Left colon (tissue), 1 donor: ENCODE data around the gene ZNF324.

DNA sequence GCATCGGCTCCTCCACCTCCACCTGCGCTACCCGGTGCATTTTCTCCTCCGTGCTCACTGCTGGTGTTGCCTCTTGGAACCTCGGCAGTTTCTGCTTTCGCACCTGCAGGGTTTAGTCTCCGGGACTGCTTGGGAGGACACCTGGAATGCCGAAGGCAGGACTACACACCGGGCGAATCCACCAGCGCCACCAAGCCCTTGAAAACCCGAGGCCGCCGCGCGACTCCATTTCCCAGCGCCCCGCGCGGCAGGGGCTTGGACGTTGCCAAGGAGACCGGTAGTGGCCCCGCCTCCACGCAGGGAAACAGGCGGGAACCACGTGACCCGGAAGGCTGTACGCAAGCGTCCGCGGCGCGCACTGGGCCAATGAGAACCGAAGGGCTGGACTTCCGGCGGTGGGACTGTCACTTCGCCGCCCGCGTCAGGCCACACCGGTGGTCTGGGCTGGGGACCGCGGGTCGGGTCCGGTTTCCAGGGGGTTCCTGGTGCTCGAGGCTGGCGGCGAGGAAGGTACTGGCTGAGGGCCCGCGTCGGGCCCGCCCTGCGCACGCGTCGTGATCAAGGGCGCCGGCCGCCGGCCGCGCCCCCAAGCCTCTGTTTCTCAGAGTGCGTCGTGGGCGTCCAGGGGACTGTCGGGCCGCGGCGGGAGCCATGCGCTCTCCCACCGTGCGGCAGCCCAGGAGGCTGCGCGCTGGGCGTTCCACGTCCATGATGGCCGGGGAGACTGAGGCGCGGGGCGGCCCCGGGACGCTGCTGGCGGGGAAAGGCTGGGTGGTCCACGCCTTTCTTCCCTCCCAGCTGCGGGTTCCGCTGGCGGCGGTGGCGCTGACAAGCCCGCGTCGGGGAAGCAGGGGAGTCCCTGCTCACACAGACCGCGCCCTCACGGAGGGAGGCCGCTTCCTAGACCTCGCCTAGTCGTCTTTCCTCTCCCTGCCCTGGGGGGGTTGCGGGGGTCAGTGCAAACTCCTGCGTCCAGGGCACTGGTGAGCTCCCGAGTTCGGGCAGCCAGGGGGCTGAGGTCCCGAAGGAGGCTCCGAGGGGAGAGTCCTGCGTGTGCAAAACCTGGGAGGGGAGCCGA is at the start of gene ZNF324:
Gene ZNF324 (plus strand): TSS at position 407 of the 1,078 bp plus-strand sequence.
- PRO-cap: bidirectional peak, plus-strand start at position 386 of the sequence, minus-strand start at position 93 of the sequence

DNA sequence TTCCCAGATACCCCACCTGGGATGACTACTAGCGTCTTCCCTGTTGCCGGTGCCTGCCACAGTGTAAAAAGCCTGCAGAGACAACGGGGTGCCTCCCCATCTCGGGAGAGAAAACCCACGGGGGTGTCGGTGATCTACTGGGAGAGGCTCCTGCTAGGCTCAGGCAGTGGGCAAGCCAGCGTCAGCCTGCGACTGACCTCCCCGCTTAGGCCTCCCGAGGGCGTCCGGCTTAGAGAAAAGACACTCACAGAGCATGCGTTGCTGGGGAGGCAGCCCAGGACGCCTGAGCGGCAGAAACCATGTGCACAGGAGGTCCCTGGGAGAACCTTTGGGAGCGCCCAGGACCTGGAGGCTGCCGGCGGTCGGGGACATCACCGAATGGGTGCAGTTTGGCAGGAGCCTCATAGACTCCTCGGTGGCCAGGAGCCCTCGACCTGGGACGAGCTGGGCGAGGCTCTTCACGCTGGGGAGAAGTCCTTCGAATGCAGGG is 3.9 kb downstream of the ZNF324 start:
- PRO-cap: no peak

- PRO-cap: no peak
Observed at GRCh38 chr19:58477312-58478324, 1.5 kb downstream of the ZNF446 start.

DNA sequence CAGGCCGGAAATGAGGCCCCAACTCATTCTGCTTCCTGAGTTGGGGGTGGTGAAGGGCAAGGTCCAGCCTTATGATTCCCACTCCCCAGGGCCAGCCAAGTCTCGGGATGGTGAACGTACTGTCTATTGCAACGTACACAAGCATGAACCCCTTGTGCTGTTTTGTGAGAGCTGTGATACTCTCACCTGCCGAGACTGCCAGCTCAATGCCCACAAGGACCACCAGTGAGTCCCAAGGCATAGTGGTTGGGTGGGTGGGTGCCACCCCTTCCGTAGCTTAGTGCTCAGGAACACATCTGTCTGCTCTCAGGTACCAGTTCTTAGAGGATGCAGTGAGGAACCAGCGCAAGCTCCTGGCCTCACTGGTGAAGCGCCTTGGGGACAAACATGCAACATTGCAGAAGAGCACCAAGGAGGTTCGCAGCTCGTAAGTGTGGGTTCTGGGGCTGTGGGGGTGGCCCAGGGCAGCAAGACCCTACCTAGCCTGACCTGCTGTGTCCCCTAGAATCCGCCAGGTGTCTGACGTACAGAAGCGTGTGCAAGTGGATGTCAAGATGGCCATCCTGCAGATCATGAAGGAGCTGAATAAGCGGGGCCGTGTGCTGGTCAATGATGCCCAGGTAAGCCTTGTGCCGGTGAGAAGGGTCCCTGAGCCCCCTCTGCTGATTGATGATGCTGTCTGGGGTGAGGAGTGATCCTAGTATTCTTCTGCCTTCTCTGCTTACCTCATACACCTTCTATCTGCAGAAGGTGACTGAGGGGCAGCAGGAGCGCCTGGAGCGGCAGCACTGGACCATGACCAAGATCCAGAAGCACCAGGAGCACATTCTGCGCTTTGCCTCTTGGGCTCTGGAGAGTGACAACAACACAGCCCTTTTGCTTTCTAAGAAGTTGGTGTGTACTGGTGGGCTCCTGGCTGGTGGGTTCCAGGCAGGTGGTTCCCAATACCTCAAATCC is 3.7 kb downstream of the TRIM28 start:
- PRO-cap: no peak

DNA sequence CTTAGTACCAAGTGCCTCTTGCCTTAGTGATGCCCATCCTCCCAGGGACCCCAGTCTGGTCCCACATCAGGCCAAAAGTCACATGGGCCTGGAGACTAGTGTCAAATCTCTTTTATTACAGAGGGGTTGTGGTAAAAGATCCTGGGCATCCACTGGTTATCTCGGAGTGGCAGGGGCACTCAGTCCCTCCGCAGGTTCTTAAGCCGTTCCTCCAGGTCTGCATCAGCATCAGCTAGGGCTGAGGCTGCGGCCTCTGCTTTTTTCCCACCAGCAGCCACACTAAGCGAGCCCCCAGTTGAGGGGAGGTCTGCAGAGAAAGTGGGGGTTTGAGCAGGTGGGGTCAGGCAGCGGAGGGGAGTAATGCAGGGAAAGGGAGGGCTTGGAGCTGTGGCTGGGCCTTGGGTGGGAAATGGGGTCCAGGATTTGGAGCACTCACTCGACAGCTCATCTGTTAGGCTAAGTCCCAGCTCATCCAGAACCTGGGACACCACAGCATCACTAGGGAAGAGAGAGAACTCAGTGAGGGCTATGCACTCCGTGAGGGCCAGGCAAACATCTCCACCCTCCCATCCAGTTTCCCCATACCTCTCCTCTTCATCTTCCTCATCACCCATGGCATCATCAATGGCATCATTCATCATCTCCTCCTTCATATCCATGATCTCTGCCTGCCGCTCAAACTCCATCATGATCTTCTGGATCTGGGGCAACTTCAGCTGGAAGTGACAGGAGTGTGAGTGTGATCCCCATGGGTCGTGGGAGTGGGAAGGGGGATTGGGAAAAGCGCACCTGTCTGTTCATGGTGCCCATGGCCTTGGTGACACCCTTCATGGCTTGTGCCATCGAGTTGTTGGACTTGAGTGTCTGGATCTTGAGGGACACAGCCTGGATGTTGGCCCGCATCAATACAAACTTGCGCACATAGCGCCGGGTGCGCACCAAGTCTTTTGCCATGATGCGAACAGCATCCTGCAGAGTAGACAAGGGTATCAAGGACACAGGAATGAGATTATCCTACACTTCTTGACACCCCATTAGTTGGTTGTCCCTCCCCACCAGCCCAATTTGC is 3.1 kb downstream of the CHMP2A start:
- PRO-cap: no peak

GRCh38 chr19:58570898-58571597 is 2.1 kb downstream of the MZF1 start:
- PRO-cap: no peak

DNA sequence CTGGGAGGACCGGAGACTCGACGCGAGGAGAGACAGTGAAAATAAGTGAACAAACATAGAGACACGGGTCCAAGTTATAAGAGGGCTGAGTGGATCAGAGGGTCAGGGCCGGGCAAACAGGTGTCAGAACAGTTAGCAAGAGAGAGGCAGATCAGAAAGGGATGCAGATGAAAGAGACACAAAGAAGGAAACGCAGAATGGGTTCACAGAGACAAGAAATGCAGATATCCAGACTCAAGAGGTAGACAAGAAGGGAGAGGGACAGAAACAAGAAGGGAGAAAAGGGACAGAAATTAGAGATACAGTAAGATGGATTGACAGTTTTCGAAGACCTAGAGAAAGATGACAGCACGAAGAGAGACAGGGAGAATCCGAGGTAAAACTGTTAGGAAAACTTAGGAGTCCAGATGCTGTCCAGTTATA is 745 bp upstream of the MZF1 start:
- PRO-cap: no peak